ENCODE data around the gene ITM2C.

DNA sequence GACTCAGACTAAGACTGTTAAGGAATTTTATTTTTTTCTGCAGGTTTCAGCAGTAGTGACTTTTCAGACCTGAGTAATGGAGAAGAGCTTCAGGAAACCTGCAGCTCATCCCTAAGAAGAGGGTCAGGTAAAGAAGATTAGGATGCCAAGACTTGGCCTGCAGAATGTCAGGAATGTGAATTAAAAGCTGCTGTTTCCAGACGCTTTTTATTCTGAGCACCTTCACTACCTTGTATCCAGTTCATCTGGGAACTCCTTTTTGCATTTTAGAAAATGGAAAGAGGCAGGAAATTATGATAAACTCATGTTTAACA, 53.9 kb downstream of the SP100 start:
- PRO-cap = no peak

GRCh38 chr2:230601453-230601862, 111.2 kb upstream of the CAB39 start:
- PRO-cap = no peak

- PRO-cap = no peak
Measured at GRCh38 chr2:230684707-230685094, 27.9 kb upstream of the CAB39 start.

DNA sequence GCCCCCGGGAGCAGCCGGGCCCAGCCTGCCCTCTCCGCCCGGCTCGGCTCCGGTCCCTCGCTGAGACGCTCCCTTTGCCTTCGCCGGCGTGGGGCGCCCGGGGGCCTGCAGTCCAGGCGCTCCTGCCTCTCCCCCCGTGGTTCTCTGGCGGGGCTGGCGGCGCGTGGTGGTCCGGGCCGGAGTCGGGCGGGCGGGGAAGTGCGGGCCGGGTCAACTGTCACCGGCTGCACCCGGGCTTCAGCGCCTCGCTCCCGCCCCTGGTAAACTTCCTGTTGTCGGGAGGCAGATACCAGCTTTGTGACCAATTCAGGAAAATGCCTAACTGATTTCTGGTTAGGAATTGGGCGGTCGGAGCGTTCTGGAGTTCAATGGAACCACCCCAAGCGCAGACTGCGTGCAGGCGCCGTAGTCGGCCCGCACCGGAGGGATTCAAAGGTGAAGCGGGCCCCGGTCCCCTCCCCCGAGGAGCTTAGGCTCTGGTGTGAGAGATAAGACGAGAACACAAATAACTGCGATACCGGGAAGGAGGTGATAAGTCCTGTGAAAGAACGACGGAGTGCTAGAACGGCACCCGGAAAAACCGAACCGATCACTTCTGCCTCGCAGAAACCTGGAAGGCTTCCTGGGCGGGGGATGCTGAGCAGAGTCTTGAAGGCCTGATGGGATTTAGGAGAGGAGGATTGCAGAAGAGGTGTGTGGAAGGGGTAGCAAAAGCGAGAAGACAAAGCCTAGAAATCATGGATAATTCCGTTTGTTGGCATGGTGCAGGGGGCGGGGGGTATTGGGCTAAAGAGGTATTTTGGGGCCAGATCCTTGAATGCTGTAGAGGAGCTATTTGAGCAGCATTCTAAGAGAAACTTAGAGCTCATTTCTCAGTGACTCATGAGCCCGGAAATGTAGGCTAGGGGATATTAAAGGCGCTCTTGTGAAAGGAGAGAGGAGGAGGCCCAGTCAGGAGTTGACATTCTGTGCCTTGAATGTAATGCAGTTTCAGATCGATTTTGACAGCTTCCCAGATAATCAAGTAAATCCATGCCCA, 1.0 kb downstream of the CAB39 start:
- PRO-cap = no peak

DNA sequence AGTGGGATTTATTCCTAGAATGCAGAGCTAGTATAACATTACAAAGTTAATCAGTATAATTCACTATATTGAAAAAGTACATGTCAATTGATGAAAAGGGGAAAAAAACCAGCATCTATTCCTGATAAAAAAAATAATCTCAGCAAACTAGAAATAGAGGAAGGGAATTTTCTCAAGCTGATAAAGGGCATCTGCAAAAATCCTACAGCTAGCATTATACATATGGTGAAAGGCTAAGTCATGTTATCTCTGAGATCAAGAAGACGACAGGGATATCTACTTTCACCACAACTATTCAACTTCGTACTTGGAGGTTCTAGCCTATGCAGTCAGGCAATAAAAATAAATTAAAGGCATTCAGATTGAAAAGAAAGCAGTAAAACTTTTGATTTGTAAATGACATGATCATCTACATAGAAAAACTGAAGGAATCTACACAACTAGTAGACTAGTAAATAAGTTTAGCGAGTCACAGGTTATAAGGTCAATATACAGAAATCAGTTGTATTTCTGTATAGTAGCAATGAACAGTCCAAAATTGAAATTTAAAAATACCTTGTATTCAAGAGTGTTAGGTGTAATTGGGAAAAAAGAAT, 58.2 kb downstream of the CAB39 start:
- PRO-cap = no peak

DNA sequence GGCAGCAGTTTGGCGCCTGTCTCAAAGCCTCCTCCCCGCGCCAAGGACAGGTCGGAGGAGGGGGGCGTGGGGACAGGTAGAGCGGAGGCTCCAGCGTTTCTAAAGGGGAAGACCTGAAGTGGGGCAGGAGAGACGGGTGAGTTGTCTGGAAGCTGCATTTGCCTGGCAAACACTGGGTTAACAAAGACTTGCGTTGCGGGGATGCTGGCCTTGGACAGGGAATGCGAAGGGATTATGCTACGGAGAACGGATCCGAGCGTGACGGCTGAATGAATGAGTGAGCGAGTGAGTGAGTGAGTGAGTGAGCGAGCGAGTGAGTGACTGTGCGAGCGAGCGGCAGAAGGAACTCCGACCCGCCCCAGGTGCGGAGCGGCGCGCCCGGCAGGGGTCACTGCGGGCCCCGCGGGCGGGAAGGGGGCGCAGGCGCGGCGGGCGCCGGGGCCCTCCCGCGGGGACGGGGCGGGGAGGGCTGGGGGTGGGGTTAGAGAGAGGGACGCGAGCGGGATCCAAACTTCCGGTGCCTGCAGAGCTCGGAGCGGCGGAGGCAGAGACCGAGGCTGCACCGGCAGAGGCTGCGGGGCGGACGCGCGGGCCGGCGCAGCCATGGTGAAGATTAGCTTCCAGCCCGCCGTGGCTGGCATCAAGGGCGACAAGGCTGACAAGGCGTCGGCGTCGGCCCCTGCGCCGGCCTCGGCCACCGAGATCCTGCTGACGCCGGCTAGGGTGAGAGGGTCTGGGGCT, at the start of gene ITM2C:
TSS of gene ITM2C (plus strand) at position 520 of the 741 bp plus-strand sequence.
- PRO-cap = unidirectional peak, plus-strand start at position 526 of the sequence

GRCh38 chr2:230877531-230878323, 13.0 kb downstream of the ITM2C start:
- PRO-cap = no peak

- PRO-cap = no peak
Measured at GRCh38 chr2:230879290-230879911, 14.7 kb downstream of the ITM2C start.

DNA sequence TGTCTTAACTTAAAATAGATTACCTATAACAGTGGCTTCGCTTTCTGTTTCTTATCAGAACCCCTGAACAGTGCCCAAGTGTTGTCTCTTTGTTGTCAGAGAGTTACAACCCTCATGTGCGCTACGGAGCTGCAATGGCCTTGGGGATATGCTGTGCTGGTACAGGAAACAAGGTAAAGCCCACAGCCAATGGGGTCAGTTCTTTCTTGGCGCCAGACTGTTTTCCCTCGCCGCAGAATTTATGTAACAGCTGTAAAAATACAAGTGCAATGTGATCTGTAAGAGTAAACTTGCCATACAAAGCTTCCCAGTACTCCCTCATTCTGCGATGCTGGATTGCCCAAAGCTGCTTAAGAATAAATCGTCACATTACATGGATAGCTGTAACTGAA, 13.8 kb upstream of the HTR2B start:
- PRO-cap = no peak

DNA sequence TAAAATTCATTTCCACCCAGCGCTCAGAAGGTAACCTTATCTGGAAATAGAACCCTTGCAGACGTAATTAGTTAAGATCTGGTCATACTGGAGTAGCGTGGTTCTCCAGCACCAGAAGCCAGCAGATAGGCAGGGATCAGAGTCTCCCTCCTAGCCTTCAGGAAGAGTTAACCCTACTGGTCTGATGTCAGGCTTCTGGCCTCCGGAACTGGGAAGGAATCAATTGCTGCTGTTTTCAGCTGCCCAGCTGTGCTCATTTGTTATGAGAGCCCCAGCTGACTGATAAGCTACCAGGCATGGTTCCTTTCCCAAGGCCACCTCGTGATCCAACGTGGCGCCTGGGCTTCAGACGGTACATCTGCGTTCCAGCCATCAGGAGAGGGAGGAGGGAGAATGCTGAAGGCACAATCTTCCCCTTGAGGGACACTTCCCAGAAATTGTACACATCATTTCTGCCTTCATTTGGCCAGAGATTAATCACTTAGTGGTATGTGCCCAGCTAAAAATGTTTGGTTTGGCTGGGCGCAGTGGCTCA, 10.8 kb upstream of the ARMC9 start:
- PRO-cap = bidirectional peak, plus-strand start at position 375 of the sequence, minus-strand start at position 320 of the sequence

DNA sequence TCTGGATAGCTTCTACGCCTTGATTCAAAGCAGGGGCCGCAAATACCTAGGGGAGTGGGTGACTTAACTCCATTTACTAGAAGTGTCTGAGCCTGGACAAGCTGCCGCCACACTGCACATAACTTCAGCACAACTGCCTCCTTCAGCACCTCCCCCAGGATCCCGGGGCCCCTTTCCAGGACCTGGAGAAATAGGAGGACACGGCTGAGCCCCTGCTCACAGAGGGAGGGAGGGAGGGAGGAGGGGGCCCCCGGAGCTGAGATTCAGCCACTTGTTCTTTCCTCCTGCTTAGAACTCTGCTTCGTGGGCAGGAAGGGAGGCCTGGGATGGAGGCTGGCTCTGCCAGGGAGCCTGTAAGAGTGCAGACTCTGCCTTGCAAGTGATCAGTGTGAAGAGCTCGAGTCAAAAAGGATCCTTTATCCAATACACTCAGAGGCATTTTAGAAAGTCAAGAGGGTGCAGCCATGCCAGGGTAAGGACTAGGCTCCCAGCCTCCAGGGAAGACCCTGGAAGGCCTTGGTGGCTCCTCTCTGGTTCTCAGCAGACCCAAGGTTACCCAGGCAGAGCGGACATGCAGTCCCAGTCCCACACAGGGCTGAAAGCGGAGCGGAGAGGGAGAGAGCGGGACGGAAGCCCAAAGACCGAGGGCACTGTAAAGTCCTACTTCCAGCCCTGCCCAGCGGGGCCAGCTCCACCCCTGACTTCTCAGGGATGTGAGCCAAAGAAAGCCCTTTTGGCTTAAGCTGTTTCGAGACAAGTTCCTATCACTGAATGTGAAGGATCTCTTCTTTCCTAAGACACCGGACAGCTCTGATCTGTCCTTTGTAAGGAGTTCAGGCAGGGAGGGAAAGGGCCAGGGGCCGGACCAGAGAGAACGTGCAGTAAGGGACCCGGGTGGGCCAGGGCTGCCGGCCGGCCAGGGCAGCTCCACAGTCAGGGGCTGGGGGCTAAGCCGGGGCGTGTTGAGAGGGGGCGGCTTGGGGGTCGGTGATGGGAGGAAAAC, 8.6 kb upstream of the ARMC9 start:
- PRO-cap = bidirectional peak, plus-strand start at position 884 of the sequence, minus-strand start at position 603 of the sequence

DNA sequence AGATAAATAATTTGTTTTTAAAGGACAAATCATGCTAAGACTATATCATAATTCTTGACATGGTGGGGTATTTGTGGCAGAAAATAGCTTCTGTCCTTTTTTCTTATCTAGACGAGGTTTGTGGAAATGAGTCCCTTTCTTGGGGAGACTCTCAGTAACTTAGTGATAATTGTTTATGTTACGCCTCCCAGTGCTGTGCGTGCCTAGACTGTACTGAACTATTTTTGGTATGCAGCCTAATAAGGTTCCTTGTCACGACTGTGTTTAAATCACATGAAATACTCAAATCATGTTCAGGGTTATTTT, 23.7 kb downstream of the ARMC9 start:
- PRO-cap = no peak

DNA sequence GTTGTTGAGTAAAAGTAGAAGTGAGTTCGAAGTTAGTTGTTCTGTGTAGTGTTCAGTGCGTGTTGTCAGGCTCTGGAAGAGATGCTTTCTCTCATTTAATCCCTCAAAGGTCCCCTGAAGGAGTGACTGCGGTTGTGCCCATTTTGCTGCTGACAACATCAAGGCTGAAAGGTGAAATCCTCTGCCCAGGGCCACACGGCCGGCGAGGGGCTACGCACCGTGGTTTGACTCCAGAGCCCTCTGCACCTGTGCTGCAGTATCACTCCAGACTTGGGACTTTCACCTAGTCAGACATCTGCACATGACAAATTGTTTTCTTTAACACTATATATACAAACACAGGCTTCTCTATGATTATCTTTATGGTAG, 90.1 kb downstream of the ARMC9 start:
- PRO-cap = no peak

- PRO-cap = no peak
Measured at GRCh38 chr2:231318243-231318876, 77.2 kb upstream of the B3GNT7 start.

- PRO-cap = no peak
Measured at GRCh38 chr2:231382583-231382807, 13.0 kb upstream of the B3GNT7 start.

GRCh38 chr2:231392979-231394027, 2.2 kb upstream of the B3GNT7 start:
- PRO-cap = no peak

- PRO-cap = no peak
Measured at GRCh38 chr2:231601055-231601268, 8.3 kb downstream of the TEX44 start.

GRCh38 chr2:231611349-231611674, 18.6 kb downstream of the TEX44 start:
- PRO-cap = no peak

GRCh38 chr2:231614644-231615099, 22.0 kb downstream of the TEX44 start:
- PRO-cap = bidirectional peak, plus-strand start at chr2:231614944, minus-strand start at chr2:231614867

DNA sequence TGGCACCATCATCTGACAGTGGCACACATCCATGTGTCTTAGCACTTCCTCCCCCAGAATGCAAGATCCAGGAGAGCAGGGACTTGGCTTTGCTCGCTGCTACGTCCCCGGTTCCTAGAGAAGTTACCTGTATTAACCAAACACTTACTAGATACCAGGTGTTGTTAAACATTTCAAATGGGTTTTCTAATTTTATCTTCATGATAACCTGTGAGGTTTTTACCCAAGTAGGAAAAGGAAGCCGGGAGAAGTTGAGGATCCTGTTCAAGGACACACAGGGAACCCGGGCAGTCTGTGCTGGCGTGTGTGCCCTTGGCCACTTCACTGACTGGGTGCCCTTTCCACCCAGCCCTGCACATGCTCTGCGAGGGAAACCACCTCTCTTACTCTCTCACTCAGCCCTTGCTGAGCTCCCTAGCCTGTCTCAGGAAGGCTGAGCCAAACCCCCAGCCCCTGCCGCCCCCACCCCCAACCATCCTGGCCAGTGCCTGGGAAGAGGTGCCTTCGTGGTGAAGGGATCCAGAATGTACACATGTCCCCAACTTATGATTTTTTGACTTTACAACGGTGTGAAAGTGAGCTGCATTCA, 51.7 kb downstream of the TEX44 start:
- PRO-cap = no peak

Measured in ascending aorta (tissue), 1 donor.